ENCODE results near the genes GABRG3, HERC2, CHRFAM7A and GOLGA8H.

DNA sequence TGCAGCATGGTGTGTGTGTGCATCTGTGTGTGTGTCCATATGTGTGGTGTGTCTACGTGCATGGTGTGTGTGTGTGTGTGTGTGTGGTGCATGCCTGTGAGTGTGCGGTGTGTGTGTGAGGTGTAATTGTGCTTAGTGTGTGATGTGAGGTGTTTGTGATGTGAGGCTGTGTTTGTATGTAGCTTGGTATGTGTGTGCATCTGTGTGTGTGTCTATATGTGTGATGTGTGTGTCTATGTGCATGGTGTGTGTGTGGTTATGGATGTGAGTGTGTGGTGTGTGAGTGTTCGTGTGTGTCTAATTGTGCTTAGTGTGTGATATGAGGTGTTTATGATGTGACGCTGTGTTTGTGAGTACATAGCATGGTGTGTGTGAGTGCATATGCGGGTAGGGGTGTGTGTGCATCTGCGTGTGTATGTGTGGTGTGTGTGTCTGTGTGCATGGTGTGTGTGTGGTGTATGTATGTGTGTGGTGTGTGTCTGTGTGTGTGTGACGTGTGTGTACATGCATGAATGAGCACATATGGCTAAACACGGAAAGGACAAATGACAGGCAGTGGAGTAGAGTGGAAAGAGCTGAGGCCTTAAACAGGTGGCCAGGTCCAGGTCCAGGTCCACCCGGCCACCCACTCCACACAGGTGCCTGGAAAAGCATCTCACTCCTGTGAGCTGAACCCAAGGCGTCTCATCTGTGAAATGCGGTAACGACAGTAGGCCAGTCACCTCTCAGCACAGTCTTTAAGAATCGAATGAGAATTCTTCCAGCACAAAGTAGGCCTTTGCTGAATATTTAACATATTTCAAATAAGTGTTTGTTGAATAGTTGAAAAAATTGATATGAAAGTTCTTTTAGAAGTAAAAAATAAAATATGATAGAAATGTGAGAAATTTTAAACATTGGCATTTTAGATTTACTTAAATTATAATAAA is 58.8 kb downstream of the ATP10A start:
- RRBS = no CpG with 5 or more reads among the region's 13 CpGs

- RRBS = no CpG with 5 or more reads among the region's 18 CpGs
These were observed 51.0 kb downstream of the ATP10A start for GRCh38 chr15:25811827-25812799.

DNA sequence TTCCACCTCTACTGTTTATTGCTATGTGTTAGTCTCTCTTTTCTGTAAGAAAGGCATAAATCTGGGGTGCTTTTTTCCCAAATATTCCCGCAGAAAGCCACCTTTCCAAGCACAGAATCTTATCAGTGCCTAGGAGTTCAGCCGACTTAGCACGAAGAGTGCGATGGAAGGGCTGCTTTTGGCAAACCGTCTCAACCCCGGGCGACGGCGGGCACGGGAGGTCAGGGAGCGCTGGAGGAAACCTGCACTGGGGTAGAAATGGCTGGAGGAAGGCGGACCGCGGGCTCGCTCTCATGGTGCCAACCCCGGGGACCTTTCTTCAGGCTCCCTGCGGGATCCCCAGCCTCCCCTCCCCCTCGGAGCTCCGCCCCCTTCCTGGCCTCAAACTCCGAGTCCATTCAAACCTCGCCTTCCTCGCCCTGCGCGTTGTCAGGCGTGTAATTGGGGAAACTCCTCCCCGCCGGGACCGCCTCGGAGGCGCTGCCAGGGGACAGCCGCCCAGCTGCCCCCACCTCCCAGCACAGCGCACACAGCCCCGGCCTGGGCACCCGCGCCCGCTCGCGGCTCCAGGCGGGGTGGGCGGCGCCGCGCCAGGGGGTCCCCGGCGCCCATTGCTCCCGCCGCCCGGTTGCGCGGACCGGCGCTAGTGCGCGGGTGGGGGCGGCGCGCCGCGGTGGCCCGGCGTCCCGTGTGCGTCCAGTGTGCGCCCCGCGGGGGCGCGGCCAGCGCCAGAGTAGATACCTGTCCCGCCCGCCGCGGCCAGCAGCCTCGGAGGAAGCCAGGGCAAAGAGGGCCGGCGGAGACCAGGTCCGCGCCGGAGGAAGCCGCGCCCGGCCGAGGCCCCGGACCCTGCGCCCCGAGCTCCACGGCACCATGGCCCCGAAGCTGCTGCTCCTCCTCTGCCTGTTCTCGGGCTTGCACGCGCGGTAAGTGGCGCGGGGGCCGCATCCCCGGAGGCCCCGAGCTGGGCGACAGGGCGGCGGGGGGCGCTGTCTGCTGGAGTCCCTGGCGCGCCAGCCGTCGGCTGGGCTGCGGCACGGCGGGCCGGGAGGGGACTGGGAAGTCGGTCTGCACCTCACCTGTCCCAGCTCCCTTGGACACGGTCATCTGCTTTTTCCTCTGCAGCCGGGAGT is at the start of gene GABRG3:
TSS of gene GABRG3 (plus strand) at position 519 of the 1,133 bp plus-strand sequence.
- RRBS = 3% methylated on average over 49 of the region's 112 CpGs

DNA sequence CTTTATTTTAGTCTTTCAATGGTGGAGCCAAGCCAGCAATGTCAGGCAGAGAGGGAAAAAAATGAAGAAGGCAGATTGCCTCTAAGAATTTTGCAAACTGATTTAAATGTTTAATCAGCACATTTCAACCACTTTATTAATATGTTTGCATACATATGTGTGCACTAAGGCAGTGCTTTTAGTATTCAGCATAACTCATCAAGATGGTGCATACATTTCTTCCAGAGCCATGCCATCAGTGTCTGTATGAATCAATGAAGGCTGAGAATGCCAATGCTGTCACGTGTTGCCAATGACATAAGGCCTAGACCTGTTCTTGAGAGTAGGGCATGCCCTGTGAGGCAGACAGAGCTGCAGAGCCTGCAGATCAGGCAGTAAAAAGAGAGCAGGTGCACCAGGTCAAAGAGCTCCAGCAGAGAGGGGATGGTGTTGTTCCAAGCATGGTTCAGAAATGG is 508.5 kb downstream of the GABRG3 start:
- RRBS = no CpG with 5 or more reads among the region's 1 CpG

GRCh38 chr15:27645864-27646229 is 453.3 kb downstream of the OCA2 start:
- RRBS = no CpG with 5 or more reads among the region's 3 CpGs

- RRBS = no CpG with 5 or more reads among the region's 6 CpGs
These were observed 60.2 kb upstream of the OCA2 start for GRCh38 chr15:28159325-28159700.

DNA sequence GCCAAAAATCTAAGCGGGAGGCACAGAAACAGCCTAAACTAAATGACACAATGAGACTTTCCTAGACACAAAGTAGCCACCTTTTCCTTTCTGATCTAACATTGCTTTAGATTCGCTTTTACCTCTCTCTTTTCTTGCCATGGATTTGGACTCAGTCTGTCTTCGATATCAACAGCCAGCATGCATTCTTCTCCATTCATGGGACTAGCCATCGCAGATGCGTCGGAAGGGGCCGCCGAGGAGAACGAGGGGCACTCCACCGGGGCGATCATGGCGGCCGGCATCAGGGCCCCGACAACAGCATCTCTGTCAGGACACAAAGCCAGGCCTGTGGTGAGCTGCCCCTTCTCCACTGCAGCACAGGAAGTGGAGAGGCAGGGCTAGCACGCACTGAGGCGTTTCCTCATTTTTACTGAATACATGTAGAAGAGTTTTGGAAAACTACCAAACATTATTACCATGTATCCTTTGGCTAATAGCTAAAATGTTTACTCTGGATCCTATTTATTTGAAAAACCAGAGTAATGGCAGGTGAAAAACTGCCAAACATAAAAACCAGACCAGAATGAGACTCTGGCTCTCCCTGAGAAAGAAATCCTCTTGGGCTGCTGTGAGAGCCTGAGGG is 69.3 kb upstream of the OCA2 start:
- RRBS = no CpG with 5 or more reads among the region's 16 CpGs

GRCh38 chr15:28322024-28322291 is at the start of gene HERC2:
Gene HERC2 (minus strand): TSS chr15:28322179.
- RRBS = no CpG with 5 or more reads among the region's 43 CpGs

DNA sequence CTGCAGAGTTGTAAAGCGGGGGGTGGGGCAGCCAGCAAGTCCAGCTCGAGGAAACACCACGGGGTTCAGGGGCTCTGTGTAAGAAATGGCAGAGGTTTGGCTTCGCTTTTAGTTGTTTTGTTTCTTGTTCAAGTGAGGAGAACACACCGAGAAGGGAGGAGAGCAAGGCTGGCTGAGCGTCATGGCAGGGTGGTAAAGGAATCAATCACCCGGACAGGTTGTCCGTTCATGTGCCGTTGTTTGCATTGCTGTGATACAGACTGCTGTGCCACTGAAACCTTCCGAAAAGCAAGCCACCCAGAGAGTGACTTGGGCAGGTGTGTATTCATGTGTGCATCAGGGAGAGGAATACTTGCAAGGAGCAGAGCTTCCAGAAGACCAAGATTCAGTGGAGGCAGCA is 63.2 kb downstream of the APBA2 start:
- RRBS = no CpG with 5 or more reads among the region's 10 CpGs

DNA sequence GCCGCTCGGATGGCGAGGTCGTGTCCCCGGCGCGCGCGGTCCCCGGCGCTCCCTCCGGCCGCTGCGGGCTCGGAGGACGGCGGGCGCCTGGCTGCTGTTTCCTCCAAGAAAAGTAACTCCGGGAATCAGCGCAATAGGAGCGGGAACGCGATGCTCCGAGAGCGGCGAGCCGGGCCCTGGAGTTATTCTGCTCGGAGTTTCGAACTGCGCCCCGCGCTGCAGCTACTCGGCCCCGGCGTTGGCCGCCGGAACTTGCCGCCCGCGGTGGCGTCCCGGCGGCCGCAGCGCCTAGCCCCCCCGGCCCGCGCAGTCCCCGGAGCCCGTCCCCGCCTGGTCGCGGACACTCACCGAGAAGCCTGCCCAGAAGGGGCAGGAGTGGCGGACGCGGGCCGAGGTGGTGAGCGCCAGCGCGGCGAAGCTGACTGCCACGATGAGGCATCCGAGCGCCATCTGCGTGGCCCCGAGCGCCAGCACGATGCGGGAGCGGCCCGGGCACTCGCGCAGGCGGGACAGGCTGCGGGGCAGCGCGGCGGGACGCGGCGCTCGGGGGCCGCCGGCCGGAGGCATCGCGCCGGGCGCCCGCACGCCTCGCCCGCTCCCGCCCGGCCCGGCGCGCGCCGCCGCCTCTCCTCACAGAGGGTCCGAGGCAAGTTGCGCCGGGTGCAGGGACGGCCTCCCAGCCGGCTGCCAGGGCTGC is 474 bp downstream of the ENTREP2 start:
- RRBS = 2% methylated on average over 45 of the region's 107 CpGs

DNA sequence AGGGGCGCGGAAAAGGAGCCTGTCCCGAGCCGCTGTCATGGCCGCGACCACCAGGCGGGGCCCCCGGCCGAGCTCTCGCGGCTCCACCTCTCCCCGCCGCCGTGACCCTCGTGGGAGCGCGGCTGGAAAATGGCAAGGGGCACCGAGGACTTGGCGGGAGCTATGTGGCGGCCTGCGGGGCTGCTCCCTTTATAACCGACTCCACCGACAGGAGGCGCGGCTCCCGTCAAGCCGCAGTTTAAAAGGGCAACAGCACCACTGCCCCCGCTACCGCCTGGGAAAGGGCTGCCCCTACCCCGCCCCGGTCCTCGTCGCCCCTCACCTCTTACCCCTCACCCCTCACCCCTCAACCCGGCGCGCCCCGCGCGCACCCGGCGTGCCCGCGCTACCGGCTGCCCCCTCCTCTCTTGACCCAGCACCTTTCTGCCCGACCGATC is at the start of gene CHRFAM7A:
TSS of gene CHRFAM7A (minus strand) at position 166 of the 437 bp plus-strand sequence.
- RRBS = no CpG with 5 or more reads among the region's 46 CpGs

DNA sequence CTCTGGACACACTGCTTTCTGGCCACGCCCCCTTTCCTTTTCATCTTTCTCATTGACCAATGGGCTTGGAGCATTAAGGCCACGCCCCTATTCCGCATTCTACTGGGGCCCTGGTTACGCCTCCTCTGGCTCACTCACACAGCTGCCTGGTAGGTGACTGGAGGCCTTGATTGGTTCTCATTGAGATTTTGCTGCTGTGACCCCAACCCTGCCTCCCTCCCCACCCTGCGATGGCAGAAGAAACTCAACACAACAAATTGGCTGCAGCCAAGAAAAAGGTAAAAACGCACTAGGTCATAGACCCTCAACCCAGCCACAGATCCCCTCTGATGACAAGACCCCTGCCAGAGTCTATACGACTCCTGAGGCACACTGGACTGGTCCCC is at the start of gene GOLGA8H:
TSS of gene GOLGA8H (plus strand) at position 133 of the 386 bp plus-strand sequence.
- RRBS = no CpG with 5 or more reads among the region's 7 CpGs

GRCh38 chr15:30922387-30923138 is 18.8 kb downstream of the FAN1 start:
- RRBS = no CpG with 5 or more reads among the region's 11 CpGs

GRCh38 chr15:30940297-30940798 is 36.6 kb downstream of the FAN1 start:
- RRBS = no CpG with 5 or more reads among the region's 4 CpGs

GRCh38 chr15:30969663-30970135 is 21.7 kb downstream of the MTMR10 start:
- RRBS = no CpG with 5 or more reads among the region's 2 CpGs

- RRBS = no CpG with 5 or more reads among the region's 11 CpGs
These were observed 57.7 kb upstream of the TRPM1 start for GRCh38 chr15:31159055-31159760.

- RRBS = no CpG with 5 or more reads among the region's 6 CpGs
These were observed 100.7 kb upstream of the KLF13 start for GRCh38 chr15:31225997-31226352.

DNA sequence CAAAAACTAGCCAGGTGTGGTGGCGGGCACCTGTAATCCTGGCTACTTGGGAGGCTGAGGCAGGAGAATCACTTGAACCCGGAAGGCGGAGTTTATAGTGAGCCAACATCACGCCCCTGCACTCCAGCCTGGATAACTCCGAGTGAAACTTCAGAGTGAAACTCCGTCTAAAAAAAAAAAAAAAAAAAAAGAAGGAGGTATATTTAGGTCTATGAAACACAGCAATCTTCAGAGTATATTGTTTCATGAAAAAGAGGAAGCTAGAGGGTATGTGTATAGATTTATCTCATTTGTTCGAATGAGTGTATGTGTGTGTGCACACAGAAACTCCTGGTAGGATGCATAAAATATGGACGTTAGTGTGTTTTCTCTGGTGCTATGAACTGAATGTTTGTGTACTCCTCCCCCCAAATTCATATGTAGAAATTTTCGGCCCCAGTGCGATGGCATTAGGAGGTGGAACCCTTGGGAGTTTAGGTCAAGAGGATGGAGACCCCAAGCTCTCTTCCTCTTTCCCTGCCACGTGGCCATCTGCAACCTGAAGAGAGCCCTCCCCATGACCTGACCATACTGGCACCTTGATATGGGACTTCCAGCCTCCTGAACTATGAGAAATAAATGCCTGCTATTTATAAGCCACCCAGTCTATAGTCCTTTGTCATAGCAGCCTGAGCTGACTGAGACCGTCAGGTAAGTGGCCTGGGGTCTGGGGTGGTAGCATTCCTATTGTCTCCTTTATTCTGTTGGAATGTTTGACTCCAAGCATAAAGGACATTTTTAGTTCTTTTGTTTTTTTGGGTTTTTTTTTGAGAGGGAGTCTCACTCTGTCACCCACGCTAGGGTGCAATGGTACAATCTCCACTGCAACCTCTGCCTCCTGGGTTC is 98.5 kb upstream of the KLF13 start:
- RRBS = no CpG with 5 or more reads among the region's 13 CpGs

- RRBS = no CpG with 5 or more reads among the region's 6 CpGs
These were observed 90.7 kb upstream of the KLF13 start for GRCh38 chr15:31235979-31236227.

DNA sequence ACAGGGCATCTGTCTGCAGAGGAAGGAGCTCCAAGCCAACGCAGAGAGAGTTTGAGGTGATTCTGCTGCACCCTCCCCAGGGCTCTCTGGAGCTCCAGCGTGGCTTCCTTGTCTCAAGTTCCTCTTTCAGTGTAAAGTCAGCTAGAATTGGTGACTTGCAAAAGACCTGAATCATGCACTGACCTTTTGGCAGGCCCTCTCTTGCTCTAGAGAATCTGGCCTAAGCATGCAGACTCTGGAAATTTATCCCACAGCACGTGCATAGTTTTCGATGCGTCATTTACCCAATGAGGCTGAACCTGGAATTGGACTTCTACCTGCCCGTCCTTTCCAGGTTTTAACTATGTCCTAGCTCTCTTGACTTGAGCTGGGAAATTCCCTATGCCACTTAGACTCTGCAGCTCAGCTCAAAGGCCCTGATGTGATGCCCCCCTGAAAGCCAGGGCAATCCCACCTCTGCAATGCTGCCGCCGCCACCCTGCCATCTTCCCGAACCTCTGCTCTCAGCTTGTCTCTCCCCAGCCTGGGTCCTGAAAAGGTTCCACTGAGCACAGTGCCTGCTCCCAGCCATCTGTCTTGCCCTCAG is 63.3 kb upstream of the KLF13 start:
- RRBS = no CpG with 5 or more reads among the region's 9 CpGs